AG09319 (cell line): ENCODE measurements around a stretch of chr15.

DNA sequence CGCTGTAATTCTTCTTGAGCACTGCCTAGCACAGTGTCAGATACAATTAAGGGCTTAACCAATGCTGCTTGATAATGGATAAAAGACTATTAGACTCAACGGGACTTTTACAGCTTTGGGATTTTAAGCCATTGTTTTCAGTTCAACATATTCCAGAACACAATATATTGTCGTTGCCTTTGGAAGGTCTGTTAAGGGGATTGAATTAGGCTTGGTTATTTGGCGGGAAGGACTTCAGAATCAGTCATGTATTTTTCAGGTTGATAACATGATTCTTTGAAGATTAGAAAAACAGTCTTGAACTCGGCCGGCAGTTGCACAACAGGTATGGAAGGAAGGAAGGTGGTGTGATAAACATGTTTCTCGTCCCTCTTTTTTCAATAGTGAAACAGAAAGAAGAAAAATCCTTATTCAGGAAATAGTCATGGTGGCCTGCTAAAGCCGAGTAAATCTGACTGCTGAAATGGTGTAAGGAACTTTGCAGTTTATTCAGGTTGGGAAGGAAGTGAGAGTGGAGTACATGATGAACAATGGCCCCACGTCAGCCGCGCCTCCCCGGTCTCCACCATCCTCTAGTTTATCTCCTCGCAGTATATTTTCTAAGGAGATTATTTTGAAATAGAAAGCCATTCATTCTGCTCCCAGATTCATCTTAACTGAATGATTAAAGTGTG, 6.8 kb downstream of the RASGRP1 start:
- RRBS, result no CpG with 5 or more reads among the region's 13 CpGs

GRCh38 chr15:38651737-38652232, 87.2 kb upstream of the RASGRP1 start:
- RRBS, result no CpG with 5 or more reads among the region's 5 CpGs

DNA sequence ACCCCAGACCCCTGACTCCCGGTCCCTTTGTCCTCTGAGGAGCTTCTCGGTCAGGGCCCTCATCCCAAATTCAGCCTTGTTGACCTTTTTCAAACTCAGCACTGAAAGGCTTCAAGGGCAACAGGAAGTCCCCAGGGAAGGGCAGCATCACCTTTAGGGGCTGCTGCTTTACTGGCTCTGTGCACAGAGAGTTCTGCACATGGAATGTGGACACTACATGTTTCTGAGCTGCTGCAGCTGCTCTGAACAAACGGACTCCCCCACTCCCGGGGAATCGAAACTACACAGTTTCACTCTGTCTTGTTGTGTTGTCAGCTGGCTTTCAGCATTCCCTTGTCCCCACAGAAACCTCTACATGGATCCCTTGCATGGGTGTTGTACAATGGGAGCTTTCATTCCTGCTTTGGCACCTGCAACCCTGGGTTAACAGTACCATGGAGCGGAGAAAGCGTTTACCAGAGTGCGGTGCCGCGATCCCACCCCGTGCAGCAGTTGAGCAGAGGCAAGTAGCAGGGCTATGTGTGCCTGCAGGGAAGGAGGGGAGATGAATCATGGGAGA, 408.2 kb upstream of the THBS1 start:
- RRBS, result no CpG with 5 or more reads among the region's 11 CpGs

DNA sequence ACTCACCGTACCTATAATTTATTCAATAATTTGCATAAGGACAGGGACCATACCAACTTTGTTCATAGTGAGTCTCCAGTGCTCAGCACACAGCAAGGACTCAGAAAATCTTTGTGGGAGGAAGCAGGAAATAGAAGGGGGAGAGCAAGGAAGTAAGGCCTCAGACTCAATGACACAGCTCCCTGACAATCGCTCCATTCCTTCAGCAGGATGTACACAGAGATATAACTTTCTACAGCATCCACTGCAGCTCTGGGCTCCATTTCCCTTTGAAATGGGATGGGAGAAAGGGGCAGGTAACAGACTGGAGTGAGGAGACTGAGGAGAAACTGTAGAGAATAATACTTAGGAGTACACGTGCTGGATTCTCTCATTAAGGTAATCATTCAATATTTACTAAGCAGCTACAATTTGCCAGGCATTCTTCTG, 330.4 kb upstream of the THBS1 start:
- RRBS, result no CpG with 5 or more reads among the region's 3 CpGs

DNA sequence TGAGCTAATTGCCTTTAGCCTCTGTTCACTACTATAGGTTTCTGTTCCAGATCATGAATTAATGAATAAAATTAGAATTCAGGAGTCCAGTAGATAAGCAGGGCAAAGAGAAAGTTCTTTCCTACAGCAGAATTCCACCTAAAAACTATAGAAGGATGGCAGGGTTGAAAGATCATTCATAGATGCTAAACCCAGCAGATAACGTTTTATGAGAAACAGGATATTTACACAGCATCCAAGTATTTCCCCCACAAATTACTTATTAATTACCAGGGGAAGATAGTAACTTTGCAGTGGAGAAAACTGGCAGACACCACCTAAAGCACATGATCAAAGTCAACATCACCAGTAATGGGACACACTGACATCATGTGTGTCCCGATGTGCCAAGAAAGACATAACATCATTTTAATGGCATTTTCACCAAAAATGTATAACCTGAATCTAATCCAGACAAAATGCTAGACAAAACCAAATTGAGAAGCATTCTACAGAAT, 220.5 kb upstream of the THBS1 start:
- RRBS, result no CpG with 5 or more reads among the region's 2 CpGs

DNA sequence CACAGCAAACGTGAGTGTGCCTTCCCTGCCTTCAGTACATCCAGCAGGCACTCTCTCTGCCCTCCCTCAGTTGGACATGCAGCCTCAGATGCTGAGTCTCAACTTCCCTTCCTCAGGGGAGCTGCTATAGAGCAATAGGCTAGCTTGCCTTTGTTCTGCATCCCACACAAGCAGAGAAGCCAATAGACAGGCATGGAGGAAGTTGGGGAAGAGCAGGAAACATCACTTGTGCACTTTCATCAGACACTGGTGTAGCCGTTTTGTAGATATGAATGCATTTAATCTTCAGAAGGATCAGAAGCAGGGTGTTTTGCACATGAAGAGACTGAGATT, 147.5 kb upstream of the THBS1 start:
- RRBS, result no CpG with 5 or more reads among the region's 2 CpGs

DNA sequence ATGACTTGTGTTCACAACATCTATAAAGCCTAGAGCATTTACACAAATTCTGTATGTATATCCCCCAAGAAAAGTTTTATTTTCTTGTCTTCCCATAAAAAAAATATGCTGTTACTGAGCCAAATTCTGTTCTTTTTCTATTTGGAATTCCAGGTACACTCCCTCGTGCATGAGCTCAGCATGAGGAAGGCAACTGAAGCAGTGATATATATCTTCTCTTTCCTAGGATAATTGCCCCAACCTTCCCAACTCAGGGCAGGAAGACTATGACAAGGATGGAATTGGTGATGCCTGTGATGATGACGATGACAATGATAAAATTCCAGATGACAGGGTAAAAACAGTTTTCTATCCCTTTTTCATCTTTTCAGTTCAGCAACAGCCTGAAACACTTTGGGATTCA, 9.4 kb downstream of the THBS1 start:
- RRBS, result no CpG with 5 or more reads among the region's 2 CpGs

DNA sequence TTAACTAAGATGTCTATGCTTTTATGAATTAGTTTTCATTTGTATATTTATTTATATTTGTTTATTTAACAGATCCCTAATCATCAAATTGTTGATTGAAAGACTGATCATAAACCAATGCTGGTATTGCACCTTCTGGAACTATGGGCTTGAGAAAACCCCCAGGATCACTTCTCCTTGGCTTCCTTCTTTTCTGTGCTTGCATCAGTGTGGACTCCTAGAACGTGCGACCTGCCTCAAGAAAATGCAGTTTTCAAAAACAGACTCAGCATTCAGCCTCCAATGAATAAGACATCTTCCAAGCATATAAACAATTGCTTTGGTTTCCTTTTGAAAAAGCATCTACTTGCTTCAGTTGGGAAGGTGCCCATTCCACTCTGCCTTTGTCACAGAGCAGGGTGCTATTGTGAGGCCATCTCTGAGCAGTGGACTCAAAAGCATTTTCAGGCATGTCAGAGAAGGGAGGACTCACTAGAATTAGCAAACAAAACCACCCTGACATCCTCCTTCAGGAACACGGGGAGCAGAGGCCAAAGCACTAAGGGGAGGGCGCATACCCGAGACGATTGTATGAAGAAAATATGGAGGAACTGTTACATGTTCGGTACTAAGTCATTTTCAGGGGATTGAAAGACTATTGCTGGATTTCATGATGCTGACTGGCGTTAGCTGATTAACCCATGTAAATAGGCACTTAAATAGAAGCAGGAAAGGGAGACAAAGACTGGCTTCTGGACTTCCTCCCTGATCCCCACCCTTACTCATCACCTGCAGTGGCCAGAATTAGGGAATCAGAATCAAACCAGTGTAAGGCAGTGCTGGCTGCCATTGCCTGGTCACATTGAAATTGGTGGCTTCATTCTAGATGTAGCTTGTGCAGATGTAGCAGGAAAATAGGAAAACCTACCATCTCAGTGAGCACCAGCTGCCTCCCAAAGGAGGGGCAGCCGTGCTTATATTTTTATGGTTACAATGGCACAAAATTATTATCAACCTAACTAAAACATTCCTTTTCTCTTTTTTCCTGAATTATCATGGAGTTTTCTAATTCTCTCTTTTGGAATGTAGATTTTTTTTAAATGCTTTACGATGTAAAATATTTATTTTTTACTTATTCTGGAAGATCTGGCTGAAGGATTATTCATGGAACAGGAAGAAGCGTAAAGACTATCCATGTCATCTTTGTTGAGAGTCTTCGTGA, 14.8 kb downstream of the THBS1 start:
- RRBS, result no CpG with 5 or more reads among the region's 12 CpGs

GRCh38 chr15:39596641-39597150, 15.8 kb downstream of the THBS1 start:
- RRBS, result no CpG with 5 or more reads among the region's 1 CpG

DNA sequence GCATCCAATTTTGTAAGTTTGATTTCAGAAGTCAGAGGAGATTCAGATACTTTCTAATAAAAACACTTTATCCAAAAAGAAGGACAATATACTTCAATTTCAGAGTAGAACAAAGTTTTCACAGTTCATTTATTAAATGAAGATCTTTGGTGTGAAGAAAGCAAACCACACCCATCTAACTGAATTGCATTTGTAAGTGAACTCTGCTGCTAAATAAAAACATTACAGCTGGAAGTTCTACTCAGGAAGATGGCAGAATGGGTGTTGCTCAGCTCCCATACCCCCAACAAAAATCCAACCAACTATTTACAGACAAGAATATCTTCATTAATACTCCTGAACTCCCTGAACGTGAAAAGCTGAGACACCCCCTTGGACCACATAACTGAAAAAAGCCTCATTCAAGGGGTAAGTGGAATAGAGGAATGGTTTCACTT, 27.6 kb downstream of the THBS1 start:
- RRBS, result no CpG with 5 or more reads among the region's 1 CpG

DNA sequence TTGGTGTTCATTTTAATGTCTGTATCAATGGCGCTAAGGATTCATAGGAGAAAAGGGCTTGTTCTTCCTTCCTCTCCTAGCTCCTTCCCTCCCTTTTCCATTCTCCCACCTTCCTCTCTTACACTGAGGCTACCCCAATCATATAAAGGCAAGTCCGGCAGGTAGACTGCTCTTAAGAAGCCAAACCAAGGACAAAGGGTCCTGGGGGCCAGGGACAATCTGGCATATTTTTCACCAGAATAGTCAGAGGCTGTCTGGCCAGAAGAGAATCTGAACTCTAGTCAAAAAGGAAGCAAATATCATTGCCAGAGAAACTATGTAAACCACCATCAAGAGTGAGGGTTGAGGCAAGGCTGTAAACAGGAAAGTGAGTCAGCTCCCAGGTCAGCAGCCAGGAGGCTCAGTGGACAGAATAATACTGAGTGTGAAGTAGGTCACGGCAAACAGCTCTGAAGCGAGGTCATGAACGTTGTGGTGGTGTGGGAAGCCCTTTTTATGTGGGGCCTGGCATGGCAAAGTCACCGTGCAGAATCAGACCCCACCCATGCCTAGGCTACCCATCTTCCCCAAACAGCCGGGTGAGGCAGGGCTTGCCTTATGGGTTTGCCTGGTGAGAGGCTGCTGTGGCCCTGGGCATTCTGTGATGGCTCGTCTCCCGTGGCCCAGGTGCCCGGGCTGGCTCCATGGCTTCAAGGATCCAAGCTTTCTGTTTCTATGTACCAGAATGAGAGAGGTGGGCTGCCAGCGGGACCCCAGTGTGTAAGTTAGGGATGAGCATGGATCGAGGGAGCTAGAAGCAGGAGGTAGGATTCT, 43.9 kb downstream of the THBS1 start:
- RRBS, result 85% methylated on average over 3 of the region's 12 CpGs

- RRBS, result 2% methylated on average over 5 of the region's 61 CpGs
Measured at GRCh38 chr15:39976112-39976960, 42.4 kb downstream of the EIF2AK4 start.

GRCh38 chr15:40040614-40041176, 1.7 kb upstream of the SRP14 start:
- RRBS, result no CpG with 5 or more reads among the region's 4 CpGs

DNA sequence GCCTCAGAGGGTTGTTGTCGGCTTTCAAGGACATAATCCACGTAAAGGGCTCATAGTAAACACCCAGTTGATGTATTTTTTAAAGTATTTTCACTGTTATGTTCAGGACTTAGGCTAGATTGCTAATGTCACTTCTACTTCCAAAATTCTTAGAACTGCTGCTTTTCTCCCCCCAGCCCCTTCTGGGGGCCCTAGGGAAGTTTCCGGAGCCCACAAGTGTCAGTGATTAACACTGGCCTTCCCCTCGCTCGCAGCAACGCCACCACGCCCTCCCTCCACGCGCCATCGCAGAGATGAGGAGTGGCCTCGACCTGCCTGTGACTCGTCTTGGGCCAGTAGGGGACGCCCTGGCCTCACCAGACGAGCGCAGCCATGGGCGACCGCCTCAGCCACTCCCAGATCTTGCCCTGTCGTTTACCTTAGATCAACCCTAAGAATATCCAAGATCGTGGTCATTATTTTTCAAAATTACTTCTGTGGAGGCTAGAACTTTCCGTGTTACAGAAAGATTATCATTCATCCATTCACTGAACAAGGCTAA, 6.0 kb upstream of the SRP14 start:
- RRBS, result no CpG with 5 or more reads among the region's 20 CpGs

GRCh38 chr15:40048901-40049298, 9.9 kb upstream of the SRP14 start:
- RRBS, result no CpG with 5 or more reads among the region's 2 CpGs

DNA sequence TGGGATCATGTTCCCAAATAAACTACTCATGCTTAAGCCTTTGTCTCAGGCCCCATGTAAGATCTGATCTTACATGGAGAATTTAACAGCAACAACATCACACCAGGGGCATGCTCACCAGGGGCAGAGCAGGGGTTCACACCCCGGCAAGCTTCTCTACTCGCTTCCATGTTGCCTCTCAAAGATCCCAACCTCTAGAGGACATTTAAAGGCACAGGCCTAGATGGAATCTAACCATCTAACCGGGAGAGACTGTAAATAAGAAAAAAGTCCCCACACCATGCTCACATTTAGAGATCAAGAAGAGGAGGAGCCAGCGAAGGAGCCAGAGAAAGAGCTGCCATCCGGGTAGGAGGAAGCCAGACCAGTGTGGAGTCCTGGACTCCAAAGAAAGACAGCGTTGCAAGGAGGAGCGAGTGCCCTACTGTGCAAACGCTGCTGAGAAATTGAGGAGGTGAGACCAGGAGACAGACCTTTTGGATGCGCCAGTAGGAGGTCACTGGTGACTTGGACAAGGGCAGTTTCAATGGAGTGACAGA, 21.5 kb upstream of the SRP14 start:
- RRBS, result 92% methylated on average over 3 of the region's 9 CpGs

GRCh38 chr15:40084582-40085015, 24.1 kb downstream of the BMF start:
- RRBS, result no CpG with 5 or more reads among the region's 9 CpGs

- RRBS, result no CpG with 5 or more reads among the region's 8 CpGs
Measured at GRCh38 chr15:40105937-40106463, 2.7 kb downstream of the BMF start.

DNA sequence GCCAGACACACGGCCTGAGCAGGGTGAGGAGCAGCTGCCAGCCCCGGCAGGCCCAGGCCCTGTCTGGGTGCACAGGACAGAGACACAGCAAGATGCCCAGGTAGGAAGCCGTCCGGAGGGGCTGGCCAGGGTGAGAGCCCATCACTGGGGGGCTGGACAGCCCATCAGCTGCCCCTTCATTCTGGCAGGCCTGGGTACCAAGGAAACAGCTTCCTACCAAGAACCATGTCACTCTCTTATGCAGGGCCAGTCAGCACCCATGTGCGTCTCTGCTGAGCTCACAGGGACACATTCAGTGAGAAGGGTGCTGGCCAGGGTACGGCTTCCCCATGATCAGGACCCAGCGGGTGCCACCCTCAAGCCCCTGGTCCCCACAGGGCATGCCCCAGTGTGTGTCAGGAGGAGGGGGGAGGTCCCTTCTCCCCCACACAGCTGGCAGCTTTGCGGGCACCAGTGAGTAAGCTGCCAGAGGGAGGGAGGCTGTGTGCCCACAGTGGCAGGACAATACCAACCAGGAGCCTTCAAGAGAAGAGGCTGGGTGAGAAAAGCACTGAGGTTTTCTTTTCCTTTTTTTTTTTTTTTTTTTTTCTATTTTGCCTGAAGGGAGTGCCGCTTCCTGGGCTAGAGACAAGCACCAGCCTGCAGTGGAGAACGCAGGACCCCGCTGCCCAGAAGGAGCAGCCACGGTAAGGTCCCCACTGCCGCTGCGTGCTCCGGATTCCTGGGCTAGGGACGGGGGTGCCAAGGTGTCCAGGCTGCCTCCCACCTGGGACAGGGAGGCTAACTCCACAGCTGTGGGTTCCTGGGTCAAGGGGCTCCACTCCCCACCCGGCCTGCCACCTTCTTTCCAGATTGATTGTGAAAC, 1.4 kb downstream of the PAK6 start:
- RRBS, result 93% methylated on average over 3 of the region's 17 CpGs